ENCODE measurements around the gene ANGEL2.

GRCh38 chr1:212609694-212610237 lies 1.2 kb downstream of the ATF3 start:
- PRO-cap = no peak

- PRO-cap = no peak
Measured at GRCh38 chr1:212614679-212615299, 6.2 kb downstream of the ATF3 start.

DNA sequence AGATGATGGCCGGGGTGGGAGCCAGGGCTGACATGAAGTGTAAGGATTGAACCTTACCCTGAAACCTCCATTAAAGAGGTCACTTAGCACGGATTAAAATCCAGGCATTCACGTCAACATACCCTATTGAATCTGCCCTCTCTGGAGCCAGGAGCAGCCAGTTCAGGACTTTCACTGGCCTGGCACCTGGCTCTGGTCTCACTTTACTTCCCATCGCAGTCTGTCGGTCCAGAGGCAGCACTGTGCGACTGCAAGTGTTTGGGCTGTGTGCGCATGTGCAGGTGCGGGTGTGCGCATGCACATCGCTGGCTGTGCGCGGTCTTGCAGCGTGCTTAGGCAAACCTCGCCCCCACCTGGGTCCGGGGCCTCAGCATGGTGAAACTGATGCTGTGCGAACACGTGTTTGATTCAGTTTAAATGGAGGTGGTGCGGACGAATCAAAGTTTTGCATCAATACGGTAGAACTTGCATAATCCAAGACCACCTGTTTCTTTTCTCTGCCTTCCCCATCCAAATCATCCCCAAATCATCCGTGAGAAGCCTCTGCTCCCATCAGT lies 22.3 kb downstream of the GARIN4 start:
- PRO-cap = no peak

- PRO-cap = bidirectional peak, plus-strand start at chr1:212668056, minus-strand start at chr1:212667985
Measured at GRCh38 chr1:212667163-212668297, 32.1 kb downstream of the BATF3 start.

GRCh38 chr1:212731397-212731649 lies 31.7 kb upstream of the BATF3 start:
- PRO-cap = no peak

- PRO-cap = no peak
Measured at GRCh38 chr1:212741610-212742242, 42.1 kb upstream of the BATF3 start.

- PRO-cap = no peak
Measured at GRCh38 chr1:212791184-212791630, 370 bp downstream of the NSL1 start.

DNA sequence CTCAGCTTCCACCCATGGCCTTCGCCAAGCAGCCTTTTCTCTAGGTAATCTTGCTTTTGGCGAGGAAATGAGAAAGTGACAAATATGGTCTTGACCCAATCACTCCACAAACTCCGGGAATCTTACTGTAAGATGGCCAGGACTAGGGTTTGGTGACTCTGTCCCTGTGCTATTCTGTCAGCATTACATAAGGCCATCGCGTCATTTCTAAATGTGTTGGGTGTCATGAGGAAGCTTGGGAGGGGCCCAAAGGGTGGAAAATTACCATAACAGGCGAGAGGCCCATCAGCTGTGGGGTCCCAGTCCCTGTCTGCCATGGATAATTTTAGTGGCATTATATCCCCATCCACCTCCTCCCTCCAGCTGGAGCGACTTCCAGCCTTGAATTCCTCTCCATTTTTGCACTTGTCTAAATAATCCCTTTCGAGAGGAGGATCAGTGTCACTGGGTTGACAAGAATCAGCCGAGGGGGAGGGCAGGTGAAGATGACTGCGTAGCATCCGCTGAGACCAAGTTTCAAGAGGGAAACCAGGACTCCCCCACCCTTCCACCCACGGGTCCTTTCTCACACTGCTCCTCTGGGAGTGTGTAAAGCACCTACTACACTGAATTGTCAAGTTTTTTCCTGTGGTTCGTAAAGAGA lies 29.0 kb downstream of the VASH2 start:
- PRO-cap = no peak

DNA sequence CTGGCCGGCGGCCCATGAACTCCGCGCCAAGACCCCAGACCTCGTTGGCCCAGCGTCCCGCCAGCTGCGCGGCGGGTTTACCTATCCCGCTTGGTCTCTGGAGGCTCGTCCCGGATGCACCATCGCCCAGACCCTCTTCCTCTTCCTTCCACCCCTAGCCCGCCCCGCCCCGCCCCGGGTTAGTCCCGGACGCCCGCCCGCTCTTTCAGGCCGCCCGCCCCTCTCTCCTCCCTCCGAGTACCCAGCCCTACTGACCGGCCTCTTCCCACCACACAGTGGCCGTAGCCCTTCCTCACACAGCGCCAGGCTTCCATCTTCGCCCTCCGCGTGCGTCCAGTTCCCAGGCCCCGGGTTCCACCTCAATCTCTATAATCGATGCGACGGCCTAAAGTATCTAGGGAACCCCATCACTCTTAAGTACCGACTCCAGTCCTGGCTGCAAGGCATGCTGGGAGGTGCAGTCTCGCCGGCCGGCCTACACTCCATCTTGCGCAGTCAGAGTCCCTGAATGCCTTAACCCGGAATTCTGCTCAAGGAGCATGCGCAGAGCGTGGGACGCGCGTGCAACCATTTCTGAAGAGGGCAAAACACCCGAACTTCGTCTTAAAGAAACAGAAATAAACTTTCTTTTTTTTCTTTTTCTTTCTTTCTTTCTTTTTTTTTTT lies at the start of gene ANGEL2:
ANGEL2 (minus strand) TSS at position 510 of the 665 bp plus-strand sequence.
- PRO-cap = bidirectional peak, plus-strand start at position 271 of the sequence, minus-strand start at position 150 of the sequence; unidirectional peak, minus-strand start at position 497 of the sequence

- PRO-cap = no peak
Measured at GRCh38 chr1:213938787-213939576, 48.8 kb upstream of the PROX1 start.

- PRO-cap = no peak
Measured at GRCh38 chr1:213981208-213981746, 6.5 kb upstream of the PROX1 start.

DNA sequence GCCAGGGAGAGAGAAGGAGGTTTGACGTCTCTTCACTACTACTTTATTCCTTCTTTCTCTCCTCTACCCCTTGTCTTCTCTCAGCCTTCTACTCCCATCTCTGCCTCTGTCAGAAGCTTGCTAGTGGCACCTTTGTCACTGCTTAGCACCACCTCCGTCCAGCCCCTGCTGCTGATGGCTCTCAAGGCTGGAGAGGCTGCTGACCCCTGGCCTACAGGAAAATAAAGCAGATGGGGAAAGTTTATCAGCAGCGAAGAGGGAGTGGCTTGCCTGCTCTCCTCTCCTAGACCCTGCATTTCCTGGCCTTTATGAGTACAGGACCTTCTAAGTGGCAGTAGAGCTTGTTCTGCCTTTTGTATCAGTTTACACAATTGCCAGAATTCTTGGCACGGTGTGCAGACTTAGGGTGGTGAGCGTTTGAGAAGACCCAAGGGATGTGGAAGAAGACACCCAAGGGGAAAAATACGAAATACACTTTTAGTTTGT lies 27.0 kb downstream of the PROX1 start:
- PRO-cap = no peak

- PRO-cap = no peak
Measured at GRCh38 chr1:214310722-214311186, 29.8 kb downstream of the SMYD2 start.

- PRO-cap = no peak
Measured at GRCh38 chr1:214377779-214378305, 96.9 kb downstream of the SMYD2 start.

GRCh38 chr1:214437934-214438623 lies 113.3 kb downstream of the PTPN14 start:
- PRO-cap = no peak

DNA sequence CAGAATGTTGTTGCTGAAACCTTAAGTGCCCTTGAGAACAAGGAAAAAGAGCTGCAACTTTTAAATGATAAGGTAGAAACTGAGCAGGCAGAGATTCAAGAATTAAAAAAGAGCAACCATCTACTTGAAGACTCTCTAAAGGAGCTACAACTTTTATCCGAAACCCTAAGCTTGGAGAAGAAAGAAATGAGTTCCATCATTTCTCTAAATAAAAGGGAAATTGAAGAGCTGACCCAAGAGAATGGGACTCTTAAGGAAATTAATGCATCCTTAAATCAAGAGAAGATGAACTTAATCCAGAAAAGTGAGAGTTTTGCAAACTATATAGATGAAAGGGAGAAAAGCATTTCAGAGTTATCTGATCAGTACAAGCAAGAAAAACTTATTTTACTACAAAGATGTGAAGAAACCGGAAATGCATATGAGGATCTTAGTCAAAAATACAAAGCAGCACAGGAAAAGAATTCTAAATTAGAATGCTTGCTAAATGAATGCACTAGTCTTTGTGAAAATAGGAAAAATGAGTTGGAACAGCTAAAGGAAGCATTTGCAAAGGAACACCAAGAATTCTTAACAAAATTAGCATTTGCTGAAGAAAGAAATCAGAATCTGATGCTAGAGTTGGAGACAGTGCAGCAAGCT lies 38.1 kb downstream of the CENPF start:
- PRO-cap = no peak

- PRO-cap = no peak
Measured at GRCh38 chr1:214641666-214642313, 38.8 kb downstream of the CENPF start.

GRCh38 chr1:215597968-215598483 lies 30.9 kb downstream of the KCTD3 start:
- PRO-cap = no peak

- PRO-cap = no peak
Measured at GRCh38 chr1:217139598-217140015, 416.4 kb upstream of the ESRRG start.

DNA sequence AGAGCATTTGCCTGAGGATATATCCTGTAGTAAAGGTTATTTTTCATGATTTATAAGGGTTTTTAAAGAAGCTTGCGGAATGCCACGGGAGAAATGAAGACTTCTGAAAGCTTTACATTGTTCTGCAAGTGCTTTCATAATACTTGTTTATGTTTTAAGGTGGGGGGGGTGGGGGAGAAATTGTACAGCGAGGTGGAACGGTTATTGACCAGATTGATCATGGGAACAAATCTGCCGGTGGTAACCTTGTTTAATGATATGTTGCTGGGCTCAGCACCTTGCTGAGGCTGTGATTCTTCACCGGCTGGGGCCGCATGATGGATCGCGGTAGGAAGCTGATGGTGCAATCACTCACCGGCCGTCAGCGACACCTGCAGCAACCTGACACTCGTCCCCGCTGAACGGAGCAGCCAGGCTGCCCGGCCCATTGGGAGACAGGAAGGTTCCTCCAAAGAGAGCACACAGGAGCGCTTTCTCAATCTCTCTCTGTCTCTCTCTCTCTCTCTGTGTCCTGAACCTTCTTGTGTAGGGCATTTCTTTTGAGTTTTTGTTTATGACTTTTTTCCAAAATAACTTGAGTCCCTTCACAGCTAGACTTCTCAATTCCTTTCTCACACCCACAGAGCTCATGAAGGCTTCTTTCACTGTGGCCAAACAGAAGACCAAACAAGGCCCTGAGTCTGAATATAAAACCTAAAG lies 128.5 kb upstream of the RRP15 start:
- PRO-cap = no peak

All from penis (tissue), 1 donor.